Metastatic Liver Carcinoma in the Lung (tissue), 2 donors: ENCODE measurements around the genes SLC39A1, HAX1 and TDRD10.

GRCh38 chr1:153802585-153802913 lies 27.3 kb downstream of the SLC27A3 start:
- PRO-cap, 2 experiments, result no peak in any of the 2 experiments

GRCh38 chr1:153803326-153804420 lies 28.5 kb downstream of the SLC27A3 start:
- PRO-cap, 2 experiments, result no peak in any of the 2 experiments

DNA sequence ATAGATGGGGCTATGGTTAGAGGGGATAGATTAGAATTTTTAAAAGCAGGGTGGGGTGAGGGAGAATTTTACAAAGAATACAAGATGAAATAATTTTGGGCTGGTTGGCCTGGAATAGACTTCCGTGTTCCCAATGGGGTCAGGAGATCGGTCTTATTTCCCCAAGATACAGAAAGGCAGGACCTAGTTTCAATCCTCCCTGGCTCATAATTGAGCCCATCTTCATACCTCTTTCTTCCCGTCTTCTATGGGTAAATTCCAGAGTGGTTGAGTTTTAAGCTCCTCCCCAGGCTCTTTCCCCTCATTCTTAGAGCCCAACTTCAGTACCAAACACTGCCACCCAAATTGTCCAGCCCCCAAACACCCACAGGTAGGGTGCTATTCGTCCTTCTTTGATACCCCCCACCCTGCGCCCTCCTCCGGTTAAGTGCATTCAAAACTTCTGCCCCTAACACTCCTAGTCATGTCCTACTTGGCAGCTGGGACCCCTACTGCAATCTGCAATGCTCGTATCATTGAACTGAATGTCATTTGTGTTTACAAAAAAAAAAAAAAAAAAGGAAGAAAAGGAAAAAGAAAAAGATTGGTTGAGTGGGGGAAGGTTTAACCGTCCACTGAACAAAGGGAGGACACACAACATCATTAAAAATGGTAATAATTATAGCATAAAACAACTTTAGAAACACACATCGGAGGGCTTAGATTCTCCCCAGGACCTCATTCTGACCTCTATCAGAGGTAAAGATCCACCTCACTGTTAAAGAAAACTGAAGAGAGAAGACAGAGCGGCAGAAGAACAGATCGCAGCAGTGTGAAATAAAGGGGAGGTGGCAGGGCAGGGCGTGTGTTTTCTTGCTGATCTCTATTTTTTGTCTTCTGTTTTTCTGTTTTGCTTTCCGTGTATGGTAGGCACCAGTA lies 34.2 kb downstream of the SLC27A3 start:
- PRO-cap, 2 experiments, result no peak in any of the 2 experiments

DNA sequence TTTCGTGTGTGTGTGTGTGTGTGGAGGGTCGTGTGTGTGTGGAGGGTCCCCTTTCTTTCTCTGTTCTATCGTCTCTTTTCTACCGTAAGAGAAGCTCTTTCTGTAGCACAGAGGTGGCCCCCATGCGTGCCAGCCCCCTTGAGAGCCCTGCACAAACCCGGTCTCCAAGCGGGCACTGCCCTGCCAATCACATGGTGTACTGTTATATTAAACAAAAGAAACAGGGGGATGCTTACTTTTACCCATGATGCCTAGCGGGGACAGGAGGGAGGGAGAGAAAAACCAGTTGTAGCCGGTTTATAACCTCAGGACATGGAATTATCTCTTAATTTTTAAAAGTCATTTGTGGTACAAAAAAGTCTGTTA lies 41.0 kb downstream of the GATAD2B start:
- PRO-cap, 2 experiments, result no peak in any of the 2 experiments

- PRO-cap, 2 experiments, result no peak in any of the 2 experiments
Observed at GRCh38 chr1:153902463-153902888, 20.3 kb downstream of the GATAD2B start.

DNA sequence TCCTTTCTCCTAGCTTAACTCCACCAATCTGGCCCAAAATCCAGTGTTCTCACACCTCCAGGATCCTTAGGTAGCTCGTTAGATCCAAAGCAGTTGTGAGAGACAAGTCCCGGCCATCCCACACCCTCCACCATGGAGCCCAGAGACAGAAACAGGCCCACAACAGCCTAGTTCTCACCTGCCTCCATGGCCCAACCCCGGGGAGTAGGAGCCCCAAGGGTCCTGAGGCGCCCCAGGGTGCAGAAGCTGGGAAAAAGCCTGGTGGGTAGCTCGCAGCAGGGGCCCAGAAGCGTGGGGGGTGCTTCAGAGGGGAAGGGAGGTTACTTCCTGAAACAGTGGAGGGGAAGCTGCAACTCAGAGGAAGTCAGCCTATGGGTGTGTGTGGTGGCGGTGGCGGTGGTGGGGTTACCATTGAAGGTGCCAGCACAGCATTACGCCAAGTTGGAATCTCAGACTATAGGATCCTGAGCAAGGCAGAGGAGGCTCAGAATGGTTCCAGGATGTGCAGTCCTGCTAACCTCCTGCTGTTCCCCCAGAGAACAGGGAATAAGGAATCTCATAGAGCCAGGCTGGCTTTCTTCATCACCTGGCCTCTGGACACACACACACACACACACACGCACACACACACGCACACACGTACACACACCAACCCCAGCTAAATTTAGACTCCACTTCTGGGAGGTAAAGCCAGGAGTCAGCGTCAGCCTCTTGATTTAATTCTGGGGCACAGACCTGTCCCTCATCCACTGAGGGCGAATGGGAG lies 1.4 kb downstream of the DENND4B start:
- PRO-cap, 2 experiments, result peak in 2 of 2 experiments; most common plus-strand start position 487 of the sequence (in 2); most common minus-strand start position 285 of the sequence (in 1)

GRCh38 chr1:153963193-153964032 lies at the start of gene SLC39A1:
TSS of gene SLC39A1 (minus strand) at chr1:153963537.
- PRO-cap, 2 experiments, result peak in 2 of 2 experiments; most common plus-strand start chr1:153963430 (in 2); most common minus-strand start chr1:153963537 (in 2)

DNA sequence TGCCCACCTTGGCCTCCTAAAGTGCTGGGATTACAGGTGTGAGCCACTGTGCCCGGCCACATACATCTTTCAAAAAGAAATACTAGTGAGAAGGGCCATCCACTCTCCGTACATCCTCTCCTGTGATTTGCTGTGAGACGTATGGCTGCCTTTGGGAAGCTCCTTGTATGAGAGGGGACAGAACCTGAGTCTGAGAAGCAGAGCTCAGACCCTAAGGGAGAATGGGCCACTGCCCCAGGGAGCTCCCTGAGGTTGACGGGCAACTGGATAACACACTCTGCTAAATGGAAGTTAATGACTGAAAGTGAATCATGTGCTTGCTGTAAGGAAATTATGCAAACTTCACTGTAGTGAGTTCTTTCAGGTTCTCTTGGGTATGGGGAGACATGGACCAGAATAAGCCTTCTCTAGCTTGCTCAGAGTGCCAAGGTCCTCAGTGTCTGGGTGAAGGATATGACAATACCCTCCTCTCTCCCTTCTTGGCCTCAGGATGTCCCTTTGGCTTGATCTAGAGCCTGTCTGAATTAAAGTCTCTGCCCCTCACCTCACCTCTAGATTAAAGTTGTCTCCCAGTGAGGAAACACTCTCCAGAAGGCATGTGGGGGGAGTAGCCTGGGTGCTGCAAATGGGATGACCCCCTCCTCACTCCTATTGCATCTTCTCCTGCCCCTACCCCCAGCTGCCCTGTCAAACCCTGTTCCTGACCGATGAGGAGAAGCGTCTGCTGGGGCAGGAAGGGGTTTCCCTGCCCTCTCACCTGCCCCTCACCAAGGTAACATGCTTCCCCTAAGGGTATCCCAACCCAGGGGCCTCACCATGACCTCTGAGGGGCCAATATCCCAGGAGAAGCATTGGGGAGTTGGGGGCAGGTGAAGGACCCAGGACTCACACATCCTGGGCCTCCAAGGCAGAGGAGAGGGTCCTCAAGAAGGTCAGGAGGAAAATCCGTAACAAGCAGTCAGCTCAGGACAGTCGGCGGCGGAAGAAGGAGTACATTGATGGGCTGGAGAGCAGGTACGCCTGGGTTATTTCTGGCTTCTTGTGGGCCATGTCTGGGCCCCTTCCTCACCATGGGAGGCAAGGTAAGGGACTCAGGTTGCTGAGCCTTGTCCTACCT lies 4.7 kb downstream of the CREB3L4 start:
- PRO-cap, 2 experiments, result no peak in any of the 2 experiments

- PRO-cap, 2 experiments, result no peak in any of the 2 experiments
Observed at GRCh38 chr1:153981585-153982433, 4.3 kb downstream of the RAB13 start.

DNA sequence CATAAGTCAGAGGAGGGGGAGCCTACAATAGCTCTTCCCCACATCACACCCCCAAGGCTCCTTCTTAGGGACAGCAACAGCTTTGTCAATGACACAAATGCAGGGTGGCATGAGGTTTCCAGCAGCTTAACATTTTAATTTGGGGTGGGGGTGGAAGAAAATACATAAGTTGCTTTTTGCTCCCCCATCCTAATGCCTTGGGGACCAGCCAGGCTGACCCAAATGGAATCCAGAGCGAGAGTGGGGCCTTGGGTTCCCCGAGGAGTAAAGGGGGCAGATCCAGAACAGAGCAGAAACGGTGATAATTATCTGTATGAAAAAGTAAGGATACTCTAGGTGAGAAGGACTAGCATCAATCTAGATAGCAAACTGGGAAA lies 24.3 kb downstream of the TPM3 start:
- PRO-cap, 2 experiments, result no peak in any of the 2 experiments

GRCh38 chr1:154272124-154272848 lies at the start of gene HAX1:
TSS of gene HAX1 (plus strand) at chr1:154272629.
- PRO-cap, 2 experiments, result peak in 2 of 2 experiments; most common plus-strand start chr1:154272641 (in 2); most common minus-strand start chr1:154272401 (in 2)

GRCh38 chr1:154327498-154327928 lies 2.2 kb downstream of the ATP8B2 start:
- PRO-cap, 2 experiments, result no peak in any of the 2 experiments

GRCh38 chr1:154337106-154338343 lies 12.2 kb downstream of the ATP8B2 start:
- PRO-cap, 2 experiments, result no peak in any of the 2 experiments

- PRO-cap, 2 experiments, result no peak in any of the 2 experiments
Observed at GRCh38 chr1:154430211-154430645, 25.1 kb downstream of the IL6R start.

GRCh38 chr1:154464726-154465393 lies 37.2 kb upstream of the TDRD10 start:
- PRO-cap, 2 experiments, result no peak in any of the 2 experiments

DNA sequence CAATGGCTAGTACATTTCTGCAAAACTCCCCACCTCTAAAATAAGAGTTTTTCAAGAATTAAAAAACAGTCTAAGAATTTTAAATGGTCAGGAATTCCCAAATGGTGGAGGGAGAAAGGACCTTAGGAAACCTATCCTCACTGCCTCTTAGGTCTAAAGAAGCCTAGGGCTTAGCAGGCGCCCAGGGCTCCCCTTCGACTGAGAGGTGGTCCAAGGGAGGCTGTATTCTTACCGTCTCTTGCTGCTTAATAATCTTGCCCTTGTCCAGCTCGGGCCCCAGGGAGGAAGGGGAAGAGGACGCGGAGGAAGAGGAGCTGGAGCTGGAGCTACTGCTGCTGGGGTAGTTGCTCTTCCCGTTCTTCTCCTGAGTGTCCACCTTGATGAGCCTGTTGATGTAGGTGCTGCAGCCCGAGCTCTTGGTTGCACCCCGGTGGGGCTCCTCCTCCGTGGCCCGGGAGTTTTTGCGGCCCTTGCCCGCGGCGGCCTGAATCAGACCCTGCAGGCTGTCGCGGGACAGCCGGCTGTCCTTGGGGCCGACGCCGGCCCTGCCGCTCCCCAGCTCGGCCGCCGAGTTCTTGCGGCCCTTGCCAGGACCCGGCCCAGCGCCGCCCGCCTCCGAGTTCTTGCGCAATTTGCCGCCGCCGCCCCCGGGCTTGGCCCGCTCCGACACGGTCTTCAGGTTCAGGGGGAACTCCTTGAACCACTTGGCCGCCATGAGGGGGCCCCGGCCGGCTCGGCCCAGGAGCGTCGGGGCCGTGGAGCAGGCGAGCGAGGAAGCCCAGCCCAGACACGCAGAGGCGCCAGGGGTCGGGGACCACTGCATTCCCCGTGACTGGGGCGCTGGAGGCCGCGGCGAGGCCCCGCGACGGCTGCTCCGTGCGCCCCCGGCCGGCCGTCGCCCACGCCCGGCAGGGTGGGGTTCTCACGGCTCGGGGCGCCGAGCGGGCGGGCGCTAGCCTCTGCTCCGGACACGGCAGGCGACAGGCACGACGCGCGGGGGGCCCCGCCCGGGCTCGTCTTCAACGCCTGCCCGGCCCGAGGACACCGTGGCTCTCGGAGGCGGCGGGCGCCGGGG lies at the start of gene TDRD10:
Gene TDRD10 (plus strand): TSS at position 1,016 of the 1,075 bp plus-strand sequence.
- PRO-cap, 2 experiments, result peak in 2 of 2 experiments; most common plus-strand start position 501 of the sequence (in 1); most common minus-strand start position 577 of the sequence (in 2)

- PRO-cap, 2 experiments, result no peak in any of the 2 experiments
Observed at GRCh38 chr1:154552769-154553758, 5.4 kb downstream of the UBE2Q1 start.

DNA sequence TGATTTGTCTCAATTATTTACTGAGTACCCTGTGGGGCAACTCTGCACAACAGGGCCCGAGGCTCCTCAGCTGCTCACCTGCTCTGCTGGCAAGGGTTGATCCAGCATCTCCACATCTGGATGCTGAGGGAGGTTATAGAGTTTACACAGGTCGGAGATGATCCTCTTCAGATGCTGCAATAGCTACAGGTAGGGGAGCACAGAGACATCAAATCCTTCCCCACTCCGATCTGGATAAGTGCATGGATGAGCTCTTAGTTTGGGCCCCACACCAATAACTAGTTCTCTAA lies 3.2 kb downstream of the UBE2Q1 start:
- PRO-cap, 2 experiments, result no peak in any of the 2 experiments

- PRO-cap, 2 experiments, result no peak in any of the 2 experiments
Observed at GRCh38 chr1:154556371-154556914, 2.0 kb downstream of the UBE2Q1 start.

- PRO-cap, 2 experiments, result no peak in any of the 2 experiments
Observed at GRCh38 chr1:154557171-154557652, 1.2 kb downstream of the UBE2Q1 start.